NB4 (cell line): ENCODE measurements around a stretch of chr14.

DNA sequence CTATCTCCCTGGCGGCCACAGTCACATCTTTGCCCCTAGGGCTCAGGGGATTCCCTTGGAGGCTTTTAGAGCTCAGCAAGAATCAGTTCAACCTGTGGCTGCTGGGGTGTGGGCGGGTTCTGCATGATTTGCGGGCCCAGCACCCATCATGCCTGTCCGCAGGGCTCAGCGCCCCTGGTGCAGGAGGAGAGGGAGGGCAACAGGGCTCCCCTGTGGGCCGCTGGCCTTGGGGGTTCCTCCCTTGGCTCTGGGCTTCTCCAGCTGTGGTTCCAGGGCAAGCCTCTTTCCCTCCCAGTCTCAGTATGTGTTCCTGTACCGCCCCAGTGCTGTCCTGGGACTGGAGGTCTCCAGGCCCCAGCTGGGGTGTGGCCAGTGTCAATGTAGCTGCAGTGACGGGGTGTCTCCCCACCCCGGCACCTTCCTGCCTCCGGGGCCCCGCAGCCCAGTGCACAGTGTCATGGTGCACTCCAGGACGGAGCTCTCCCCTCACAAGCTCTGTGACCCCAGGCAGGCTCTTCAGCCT lies 10.0 kb upstream of the LBHD2 start:
- RRBS, result no CpG with 5 or more reads among the region's 12 CpGs

DNA sequence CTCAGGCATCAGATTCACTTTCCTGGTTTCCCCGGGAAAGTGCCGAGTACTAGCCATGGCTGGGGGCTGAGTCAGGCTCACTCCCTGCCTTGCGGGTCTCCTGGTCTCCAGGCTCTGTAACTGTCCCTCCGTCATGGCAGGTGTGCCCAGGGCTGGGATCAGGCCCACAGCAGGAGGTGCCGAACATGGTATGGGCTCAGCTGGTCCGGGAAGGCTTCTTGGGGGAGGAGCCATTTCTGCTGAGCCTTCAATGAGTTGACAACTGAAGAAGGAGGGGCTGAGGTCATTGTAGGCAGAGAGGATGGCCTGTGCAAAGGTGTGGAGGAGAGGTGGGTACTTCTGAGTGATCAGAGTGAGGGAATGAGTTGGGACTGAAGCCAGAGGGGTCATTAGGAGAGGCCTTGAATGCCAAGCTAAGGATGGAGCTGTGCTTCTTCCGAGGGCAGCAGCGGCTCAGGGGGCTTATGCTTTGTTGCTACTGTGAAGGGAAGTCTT lies 745 bp downstream of the EXOC3L4 start:
- RRBS, result 79% methylated on average over 4 of the region's 8 CpGs

- RRBS, result no CpG with 5 or more reads among the region's 18 CpGs
These were observed 4.0 kb downstream of the EXOC3L4 start for GRCh38 chr14:103098473-103098983.

DNA sequence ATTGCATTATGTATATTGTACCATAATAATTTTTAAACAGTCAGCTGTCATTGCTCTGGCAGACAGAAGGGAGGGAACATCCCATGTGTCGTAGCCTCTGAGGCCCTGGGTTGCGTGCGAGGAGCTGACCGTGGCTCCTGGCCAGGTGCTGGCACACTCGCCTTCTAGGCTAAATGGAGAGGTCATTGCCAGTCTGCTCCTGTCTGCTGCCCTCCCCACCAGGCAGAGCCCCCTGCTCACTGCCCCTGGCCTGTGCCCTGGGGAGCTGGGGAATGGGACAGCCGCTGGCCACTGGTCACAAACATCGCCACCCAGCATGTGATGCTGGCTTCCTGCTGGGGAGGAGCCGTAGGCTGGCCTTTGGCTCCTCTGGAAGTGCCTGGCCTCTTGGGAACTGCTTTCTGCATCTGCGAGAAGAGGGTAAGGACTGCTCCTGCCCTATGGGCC lies 2.2 kb upstream of the TNFAIP2 start:
- RRBS, result no CpG with 5 or more reads among the region's 9 CpGs

GRCh38 chr14:103186304-103186895 lies 63.1 kb downstream of the TNFAIP2 start:
- RRBS, result no CpG with 5 or more reads among the region's 10 CpGs

- RRBS, result no CpG with 5 or more reads among the region's 3 CpGs
These were observed 2.0 kb upstream of the EIF5 start for GRCh38 chr14:103331952-103332504.

DNA sequence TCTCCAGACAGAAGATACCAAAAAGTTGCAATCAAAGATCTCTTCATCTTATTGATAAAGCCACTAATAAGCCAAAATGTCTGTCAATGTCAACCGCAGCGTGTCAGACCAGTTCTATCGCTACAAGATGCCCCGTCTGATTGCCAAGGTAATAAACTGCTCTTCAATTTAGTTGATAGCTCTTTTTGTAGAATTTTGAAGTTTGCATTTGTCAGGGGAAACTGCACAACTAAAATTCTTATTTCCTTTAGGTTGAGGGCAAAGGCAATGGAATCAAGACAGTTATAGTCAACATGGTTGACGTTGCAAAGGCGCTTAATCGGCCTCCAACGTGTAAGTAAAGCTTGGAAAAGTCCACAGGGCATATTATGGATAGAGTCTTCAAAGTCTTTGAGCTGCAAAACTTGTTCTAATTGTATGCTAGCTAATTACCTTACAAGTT lies 1.8 kb downstream of the EIF5 start:
- RRBS, result no CpG with 5 or more reads among the region's 8 CpGs

DNA sequence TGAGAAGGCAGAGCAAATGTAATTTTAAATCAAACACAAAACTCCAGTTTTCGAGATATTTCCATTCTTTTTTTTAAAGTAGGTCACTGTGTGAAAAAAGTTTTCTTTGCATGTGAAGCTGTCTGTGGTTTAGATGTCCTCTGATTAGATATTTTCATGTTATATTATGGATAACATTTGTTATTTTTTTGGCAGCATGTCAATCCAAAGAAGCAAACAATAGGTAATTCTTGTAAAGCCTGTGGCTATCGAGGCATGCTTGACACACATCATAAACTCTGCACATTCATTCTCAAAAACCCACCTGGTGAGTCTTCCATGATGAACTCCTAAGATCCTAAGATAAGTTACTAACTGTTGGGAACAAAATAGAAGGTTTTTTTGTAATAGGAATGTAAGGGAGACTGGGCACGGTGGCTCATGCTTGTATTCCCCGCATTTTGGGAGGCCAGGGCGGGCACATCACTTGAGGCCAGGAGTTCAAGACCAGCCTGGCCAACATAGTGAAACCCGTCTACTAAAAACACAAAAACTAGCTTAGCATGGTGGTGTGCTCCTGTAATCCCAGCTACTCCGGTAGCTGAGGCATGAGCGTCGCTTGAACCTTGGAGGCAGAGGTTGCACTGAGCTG lies 3.0 kb downstream of the EIF5 start:
- RRBS, result no CpG with 5 or more reads among the region's 9 CpGs

DNA sequence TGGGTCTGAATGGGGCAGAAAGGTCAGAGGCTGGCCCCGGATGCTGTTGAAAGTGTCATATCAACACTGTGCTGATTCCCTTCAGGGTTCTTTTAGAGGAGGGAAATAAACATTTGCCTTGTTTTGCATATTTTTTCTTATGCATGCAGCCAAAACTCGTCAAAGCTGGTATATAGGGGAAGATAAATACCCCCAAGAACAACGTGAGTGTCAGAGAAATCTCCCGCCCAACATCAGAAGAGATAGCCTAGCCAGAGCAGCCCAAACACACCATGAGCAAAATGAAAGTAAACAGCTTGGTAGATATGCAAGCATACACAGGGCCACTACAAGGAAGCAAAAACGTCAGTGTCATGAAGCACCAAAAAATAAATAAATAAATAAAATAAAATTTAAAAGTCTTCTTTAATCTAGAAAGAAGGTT lies 22.1 kb downstream of the EIF5 start:
- RRBS, result no CpG with 5 or more reads among the region's 5 CpGs

DNA sequence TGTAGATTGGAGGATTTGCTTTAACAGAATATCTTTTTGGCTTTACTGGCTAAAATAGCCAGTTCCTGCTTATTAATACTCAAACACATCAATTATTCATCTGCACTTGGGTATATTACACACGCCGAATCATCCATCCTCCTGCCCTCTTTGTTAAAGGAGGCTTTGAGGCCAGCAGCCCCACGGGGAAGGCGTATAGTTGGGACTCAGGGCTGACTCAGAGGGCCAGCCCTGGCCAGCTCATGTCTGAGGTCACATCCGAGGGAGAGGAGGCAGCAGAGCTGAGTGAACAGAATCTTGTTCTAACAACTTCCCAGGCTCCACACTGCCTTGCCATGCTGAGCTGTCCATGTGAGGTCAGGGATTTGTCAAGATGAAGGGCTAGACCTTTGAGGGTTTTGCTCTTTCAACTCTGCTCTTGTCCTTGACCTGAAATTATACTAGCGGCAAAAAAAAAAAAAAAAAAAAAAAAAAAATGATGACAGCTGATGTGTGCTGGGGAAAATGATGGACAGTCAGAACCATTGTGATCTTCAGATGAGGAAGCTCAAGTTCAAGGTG lies 12.6 kb upstream of the MARK3 start:
- RRBS, result no CpG with 5 or more reads among the region's 6 CpGs

- RRBS, result no CpG with 5 or more reads among the region's 7 CpGs
These were observed 31.5 kb downstream of the MARK3 start for GRCh38 chr14:103416596-103417203.

- RRBS, result 21% methylated on average over 8 of the region's 25 CpGs
These were observed 737 bp upstream of the TRMT61A start for GRCh38 chr14:103528052-103528865.

GRCh38 chr14:103534351-103535116 lies 5.5 kb downstream of the TRMT61A start:
- RRBS, result 97% methylated on average over 7 of the region's 27 CpGs

DNA sequence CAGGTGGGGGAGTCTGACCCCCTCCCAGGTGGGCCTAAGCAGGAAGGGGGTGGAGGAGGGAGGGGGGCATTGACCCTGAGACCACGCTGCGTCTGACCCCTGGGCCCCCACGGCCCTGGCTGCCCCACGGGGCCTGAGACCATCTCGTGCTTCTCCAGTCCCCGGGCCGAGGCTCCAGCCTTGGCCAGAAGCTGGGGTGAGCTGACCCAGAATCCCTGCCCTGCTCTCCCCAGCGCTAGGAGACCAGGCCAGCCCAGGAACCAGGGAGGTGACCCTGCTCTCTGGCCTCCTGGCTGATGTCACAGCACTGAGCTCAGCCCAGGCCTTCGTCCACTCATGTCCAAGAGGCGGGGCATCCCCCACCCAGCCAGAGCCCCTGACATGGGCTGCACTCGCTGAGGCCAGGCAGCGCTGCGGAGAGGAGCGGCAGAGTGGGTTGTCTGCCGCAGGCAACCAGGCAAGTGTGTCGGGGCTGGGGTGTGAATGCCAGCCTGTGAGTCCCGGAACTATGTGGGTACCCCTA lies 6.2 kb downstream of the TRMT61A start:
- RRBS, result no CpG with 5 or more reads among the region's 17 CpGs

- RRBS, result no CpG with 5 or more reads among the region's 14 CpGs
These were observed 14.2 kb downstream of the TRMT61A start for GRCh38 chr14:103543131-103543689.

GRCh38 chr14:103629503-103630164 lies 623 bp downstream of the KLC1 start:
- RRBS, result 1% methylated on average over 44 of the region's 74 CpGs

DNA sequence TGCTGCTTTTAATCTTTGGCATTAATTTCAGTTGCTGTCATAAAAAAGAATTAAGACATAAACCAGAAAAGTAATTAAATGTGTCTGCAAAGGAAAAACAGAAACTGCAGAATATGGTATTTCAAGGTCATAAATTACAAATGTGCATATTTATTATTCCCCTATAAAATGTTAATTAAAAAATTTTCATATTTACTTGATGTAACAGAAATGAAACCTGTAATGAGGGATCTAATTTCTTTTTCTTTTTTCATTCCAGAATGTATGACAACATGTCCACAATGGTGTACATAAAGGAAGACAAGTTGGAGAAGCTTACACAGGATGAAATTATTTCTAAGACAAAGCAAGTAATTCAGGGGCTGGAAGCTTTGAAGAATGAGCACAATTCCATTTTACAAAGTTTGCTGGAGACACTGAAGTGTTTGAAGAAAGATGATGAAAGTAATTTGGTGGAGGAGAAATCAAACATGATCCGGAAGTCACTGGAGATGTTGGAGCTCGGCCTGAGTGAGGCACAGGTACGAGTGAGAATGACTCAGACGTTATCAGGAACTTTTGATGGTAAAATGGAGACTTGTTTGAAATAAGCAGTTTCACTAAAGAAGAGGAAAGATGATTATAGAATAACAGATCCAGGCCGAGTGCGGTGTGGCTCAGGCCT lies 25.4 kb downstream of the KLC1 start:
- RRBS, result no CpG with 5 or more reads among the region's 6 CpGs

- RRBS, result 97% methylated on average over 10 of the region's 24 CpGs
These were observed 21.6 kb downstream of the XRCC3 start for GRCh38 chr14:103693522-103694087.

GRCh38 chr14:103739178-103739460 lies 23.5 kb downstream of the ZFYVE21 start:
- RRBS, result no CpG with 5 or more reads among the region's 7 CpGs

GRCh38 chr14:103871838-103872750 lies 24.7 kb upstream of the PPP1R13B start:
- RRBS, result 85% methylated on average over 15 of the region's 51 CpGs